ENCODE data around the gene HPDL.

DNA sequence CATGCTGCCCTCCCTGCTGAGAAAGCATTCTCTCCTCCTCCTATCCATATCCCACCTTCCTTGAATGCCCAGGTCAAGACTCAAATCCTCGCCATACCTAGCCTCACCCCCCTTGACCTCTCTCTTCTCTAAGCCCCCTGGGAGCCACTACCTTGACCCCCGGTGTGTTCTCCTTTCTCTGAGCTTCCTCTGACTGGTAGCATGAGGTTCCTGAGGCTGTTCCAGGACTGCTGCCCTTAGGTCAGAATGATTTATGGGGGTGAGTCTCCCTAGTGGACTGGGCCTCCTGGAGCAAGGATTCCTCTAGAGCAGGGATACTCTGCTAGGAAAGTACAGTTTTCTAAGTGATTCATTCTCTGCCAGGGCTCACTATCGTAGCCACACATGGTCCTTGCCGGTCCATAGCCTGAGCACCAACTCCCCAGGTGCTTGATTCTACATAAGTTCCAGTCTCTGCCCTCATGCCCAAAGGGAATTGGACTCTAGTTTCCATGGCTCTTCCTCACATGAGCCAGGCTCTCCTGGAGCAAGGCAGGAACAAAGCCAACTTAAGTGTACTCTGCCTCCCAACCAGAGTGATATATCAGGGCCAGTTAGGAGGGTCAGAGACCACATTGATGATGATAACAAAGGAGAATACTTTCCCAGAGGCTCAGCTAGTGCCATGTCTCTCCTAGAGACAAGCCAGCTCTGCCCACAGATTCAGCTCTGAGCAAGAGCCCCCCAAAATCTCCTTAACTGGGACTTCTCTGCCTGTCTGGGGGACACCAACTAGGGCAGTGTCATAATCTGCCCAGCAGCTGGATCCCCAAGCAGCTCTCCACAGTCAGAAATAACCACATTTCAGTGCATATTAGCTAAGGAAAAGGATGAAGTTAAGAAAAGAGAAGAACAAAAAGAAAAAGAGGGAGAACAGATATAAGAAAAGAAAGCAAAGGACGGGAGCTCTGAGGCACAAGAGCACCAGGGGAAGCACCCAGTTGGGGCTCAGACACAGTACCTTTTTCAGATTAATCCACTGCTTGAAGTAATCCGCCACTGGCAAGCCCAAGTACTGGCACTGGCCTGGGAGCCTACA lies 70.9 kb downstream of the ERI3 start:
- RRBS = no CpG with 5 or more reads among the region's 6 CpGs

GRCh38 chr1:44500576-44500952 lies 95.5 kb downstream of the RNF220 start:
- RRBS = no CpG with 5 or more reads among the region's 9 CpGs

GRCh38 chr1:44507203-44508165 lies 102.4 kb downstream of the RNF220 start:
- RRBS = no CpG with 5 or more reads among the region's 20 CpGs

DNA sequence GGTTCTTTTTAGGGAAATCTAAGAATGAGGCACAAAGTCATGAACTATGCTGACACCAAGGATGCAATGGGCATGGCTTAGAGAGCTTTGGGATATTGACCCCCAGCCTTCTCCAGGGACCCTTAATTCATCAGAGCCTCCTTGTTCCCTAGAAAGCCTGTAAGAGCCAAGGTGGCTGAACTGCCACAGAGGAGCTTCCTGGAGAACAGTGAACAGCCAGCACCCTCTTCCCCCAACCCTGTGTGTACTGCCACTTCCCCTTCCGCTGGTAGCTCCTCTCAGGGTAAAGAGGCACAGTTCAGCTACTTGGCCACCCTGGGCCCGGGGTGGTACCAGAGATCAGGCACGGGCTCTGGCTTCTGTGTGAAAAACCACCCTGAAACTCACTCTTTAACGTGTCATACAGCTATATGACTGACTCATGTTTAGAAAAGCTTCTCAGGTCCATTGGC lies 22.2 kb downstream of the ARMH1 start:
- RRBS = no CpG with 5 or more reads among the region's 4 CpGs

DNA sequence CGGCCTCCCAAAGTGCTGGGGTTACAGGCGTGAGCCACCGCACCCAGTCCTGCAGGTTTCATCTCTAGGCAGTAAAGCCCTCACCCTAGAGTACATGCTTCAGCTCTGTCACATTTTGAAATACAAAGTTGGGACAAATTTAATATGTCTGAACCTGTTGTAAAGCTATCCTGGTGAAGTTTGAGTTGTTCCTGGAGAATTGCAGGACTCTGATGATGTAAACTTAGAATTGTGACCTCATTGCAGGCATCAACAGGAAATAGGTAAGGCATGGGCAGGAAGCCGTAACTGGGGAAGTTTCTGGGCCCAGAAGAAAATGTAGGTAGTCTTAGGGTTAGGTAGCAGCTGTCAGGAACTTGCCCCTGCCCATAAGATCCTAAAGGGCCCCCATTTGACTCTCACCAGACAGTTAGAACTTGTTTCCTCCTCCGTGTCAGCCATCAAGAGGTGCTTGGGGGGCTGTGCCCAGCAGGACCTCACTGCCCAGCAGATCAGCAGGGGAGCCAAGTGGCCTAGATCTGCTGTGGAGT lies 6.6 kb downstream of the KIF2C start:
- RRBS = no CpG with 5 or more reads among the region's 5 CpGs

GRCh38 chr1:44778832-44779839 lies 3.8 kb downstream of the RPS8 start:
- RRBS = no CpG with 5 or more reads among the region's 10 CpGs

DNA sequence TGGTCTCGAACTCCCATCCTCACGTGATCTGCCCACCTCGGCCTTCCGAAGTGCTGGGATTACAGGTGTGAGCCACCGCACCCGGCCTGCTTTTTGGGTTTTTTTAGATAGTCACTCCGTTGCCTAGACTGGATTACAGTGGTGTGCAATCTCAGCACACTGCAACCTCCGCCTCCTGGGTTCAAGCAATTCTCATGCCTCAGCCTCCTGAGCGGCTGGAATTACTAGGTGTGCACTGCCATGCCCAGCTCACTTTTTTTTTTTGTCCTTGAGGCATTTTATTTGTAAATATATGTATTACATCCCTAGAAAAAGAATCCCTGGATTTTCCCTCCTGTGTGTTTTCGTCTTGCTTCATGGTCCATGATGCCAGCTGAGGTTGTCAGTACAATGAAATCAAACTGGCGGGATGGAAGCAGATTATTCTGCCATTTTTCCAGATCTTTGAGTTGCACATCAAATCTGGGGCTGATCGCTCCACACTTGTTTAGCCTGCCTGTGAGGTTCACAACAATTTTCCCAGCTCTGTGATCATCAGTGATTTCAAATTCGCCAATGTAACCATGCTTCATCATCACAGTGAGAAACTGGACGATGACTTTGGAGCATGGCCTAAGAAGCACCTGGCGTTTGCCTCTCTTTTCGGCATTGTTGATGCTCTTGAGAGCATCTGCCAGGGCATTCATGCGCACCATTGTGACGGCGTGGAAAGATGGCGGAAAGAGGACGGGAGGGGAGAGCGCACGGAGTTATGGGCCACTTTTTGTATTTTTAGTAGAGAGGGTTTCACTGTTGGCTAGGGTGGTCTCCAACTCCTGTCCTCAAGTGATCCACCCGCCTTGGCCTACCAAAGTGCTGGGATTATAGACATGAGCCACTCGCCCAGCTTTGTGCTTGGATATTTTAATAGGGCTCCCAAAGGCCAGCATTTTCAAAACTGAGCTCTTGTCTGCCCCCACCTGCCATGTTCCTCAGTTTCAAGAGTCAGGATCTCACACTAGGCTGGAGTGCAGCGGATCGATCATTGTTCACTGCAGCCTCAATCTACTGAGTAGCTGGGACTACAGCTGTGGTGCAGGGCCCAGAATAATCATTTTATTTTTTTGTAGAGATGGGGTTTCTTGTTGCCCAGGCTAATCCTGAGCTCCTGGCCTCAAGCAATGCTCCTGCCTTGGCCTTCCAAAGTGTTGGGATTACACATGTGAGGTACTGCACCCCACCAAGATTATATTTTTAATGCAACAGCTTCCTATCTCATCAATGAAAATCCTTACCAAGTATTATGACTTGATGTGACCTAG lies 5.1 kb downstream of the RPS8 start:
- RRBS = no CpG with 5 or more reads among the region's 27 CpGs

GRCh38 chr1:44784778-44785527 lies 3.0 kb downstream of the BEST4 start:
- RRBS = no CpG with 5 or more reads among the region's 13 CpGs

GRCh38 chr1:44793346-44794047 lies 5.5 kb upstream of the BEST4 start:
- RRBS = no CpG with 5 or more reads among the region's 6 CpGs

DNA sequence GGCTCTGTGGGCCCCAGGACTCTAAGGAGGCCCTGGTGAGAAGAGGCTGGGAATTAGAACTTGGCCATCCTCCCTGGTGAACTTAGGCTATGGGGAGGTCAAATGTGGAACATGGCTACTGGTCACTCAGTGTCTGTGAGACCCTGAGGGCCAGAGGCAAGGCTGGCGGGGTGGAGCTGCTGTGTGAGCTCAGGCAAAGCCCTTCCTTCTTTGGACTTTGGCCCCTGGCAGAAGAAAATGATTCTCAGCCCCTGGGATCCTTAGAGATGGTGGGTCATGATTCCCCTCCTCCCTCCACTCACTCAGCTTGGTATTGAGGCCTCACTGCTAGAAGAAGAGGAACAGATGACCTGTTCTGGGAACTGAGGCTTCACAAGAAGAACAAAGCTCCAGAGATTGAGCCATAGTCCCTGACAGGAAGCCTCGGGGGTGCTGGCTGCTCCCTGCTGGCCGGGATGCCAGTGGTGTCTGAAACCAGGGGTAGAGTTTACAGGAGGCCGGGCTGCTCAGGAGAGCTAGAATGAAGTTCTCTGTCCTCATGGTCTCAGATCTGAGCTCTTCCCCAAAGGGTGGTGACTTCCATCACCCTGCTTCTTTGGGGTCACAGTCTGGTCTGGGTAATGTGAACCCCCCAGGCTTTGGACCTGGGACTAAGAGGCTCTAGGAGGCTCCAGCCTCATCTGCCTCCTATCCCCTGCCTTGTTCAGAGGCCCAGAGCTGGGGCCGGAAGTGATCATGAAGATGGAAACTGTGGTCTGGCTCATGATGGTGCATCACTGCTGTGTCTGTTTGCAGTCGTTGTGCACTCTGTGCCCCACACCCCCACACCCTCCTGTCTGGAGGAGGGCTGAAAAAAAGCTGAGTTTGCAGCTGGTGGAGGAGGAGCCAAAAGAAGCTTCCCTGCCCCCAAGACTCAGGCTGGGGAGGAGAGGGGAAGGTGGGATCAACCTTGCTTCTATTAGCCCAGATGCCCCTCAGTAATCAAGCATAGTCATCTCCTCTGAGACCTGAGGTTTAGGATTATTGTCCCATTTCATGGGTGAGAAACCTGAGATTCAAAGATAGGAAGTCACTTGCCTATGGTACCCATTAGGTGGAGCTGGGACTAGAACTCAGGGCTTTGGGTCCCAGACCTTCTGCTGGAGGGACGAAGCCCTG lies 1.0 kb downstream of the BTBD19 start:
- RRBS = 14% methylated on average over 1 of the region's 7 CpGs

- RRBS = 5% methylated on average over 13 of the region's 31 CpGs
Measured at GRCh38 chr1:44820137-44820799, 11.9 kb downstream of the BTBD19 start.

- RRBS = no CpG with 5 or more reads among the region's 8 CpGs
Measured at GRCh38 chr1:45297494-45298002, 29.1 kb upstream of the HPDL start.

DNA sequence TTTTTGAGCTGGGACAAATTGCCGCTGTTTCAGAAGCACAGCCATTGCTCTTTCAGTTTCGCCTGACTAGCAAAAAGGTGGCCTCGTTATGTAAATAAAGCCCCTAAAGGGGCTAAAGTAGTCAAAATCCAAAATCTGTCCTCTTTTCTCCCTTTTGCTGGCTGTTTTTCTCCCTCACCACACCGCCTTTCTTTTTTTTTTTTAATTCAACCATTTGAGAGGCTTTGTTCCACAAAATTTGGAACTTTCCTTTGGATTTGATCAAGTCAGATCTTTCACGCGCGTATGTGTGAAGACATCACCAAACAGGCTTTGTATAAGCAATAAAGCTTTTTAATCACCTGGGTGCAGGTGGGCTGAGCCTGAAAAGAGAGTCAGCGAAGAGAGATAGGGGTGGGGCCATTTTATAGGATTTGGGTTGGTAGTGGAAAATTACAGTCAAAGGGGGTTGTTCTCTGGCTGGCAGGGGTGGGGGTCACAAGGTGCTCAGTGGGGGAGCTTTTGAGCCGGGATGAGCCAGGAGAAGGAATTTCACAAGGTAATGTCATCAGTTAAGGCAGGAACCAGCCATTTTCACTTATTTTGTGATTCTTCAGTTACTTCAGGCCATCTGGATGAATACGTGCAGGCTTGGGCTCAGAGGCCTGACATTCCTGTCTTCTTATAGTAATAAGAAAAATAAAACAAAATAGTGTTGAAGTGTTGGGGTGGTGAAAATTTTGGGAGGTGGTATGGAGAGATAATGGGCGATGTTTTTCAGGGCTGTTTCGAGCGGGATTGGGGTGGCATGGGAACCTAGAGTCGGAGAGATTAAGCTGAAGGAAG lies 5.1 kb upstream of the HPDL start:
- RRBS = no CpG with 5 or more reads among the region's 14 CpGs

DNA sequence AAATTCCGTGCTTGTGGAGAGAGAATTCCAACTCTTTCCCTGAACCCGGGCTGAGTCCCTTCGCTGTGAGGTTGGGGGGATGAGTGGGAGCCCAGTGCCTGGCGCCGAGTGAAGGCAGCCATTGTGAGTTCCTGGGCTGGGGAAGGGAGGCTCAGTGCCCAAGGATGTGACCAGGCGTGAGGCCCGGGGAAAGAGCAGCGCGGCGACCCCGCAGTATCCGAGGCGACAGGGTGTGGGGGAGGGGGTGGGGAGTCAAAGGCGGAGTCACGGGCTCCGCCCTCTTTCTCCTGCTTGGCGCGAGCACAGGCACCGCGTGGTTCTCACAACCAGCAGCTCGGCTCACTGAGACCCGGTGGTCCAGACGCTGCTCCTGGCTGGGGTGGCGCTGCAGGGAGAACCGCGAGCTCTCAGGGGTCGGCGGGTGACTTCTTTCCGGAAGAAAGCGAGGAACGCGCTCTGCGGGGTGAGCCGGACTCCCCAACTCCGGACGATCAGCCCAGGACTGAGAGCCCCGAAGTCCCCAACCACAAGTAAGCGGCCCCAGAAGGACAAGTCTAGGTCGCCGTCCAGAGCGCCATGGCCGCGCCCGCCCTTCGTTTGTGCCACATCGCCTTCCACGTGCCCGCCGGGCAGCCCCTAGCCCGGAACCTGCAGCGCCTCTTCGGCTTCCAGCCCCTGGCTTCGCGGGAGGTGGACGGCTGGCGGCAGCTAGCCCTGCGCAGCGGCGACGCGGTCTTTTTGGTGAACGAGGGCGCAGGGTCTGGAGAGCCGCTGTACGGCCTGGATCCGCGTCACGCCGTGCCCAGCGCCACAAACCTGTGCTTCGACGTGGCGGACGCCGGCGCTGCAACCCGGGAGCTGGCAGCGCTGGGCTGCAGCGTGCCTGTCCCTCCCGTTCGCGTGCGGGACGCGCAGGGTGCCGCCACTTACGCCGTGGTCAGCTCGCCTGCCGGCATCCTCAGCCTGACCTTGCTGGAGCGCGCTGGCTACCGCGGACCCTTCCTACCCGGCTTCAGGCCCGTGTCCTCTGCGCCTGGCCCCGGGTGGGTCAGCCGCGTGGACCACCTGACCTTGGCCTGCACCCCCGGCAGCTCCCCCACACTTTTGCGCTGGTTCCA lies at the start of gene HPDL:
TSS of gene HPDL (plus strand) at position 323 of the 1,118 bp plus-strand sequence.
- RRBS = 12% methylated on average over 17 of the region's 102 CpGs

DNA sequence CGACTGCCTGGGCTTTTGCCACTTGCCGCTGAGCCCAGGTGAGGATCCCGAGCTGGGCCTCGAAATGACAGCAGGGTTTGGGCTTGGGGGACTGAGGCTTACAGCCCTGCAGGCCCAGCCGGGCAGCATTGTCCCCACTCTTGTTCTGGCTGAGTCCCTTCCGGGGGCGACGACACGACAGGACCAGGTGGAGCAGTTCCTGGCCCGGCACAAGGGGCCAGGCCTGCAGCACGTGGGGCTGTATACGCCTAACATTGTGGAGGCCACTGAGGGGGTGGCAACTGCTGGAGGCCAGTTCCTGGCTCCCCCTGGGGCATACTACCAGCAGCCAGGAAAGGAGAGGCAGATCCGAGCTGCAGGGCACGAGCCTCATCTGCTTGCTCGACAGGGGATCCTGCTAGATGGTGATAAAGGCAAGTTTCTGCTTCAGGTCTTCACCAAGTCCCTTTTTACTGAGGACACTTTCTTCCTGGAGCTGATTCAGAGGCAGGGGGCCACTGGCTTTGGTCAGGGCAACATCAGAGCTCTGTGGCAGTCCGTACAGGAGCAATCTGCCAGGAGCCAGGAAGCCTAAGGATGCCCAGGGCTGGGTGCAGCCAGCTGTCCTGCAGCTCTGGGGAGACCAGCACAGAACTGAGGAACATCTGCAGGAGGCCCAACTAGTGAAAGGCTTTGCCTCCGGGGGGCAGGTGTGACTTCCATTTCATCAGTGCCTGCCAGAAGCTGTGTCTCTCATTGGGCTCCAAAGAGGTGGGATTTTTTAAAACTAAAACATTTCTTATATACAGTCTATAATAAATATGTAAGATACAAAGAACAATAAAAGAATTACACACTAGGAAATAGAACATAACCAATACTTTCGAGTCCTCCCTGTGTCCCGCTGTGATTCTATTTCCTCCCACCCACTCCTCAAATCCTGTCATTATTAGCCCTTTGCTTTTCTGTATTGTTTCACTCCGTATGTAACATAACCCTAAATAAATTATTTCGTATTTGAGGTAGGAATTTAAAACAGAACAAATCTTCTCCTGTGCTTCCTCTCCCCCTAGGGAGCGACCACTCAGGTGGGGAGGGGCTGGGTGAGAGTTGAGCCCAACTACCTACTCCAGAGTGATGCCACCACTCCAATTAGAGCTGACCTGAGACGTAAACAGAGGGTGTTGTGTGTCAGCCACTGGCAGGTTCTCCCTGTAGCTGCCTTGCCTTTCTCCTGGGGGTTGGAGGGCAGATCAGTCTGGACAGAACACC lies 1.4 kb downstream of the HPDL start:
- RRBS = 35% methylated on average over 5 of the region's 23 CpGs

DNA sequence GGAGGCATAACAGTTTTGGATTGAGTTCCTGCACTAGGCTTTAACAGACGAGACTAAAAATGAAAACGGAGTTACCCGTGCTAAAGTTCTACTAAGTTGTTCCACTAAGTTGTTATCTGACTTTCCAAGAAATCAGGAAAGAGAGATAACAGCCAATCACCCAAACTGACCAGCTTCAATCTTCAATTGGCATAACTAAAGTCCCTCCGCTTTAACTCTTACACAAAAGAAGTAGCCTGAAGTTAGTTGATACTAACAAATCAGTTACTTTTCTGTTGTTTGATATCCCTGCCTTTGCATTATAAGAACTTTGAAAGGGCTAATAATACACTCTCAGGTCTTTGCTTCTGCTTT lies 61.4 kb downstream of the TESK2 start:
- RRBS = no CpG with 5 or more reads among the region's 4 CpGs

DNA sequence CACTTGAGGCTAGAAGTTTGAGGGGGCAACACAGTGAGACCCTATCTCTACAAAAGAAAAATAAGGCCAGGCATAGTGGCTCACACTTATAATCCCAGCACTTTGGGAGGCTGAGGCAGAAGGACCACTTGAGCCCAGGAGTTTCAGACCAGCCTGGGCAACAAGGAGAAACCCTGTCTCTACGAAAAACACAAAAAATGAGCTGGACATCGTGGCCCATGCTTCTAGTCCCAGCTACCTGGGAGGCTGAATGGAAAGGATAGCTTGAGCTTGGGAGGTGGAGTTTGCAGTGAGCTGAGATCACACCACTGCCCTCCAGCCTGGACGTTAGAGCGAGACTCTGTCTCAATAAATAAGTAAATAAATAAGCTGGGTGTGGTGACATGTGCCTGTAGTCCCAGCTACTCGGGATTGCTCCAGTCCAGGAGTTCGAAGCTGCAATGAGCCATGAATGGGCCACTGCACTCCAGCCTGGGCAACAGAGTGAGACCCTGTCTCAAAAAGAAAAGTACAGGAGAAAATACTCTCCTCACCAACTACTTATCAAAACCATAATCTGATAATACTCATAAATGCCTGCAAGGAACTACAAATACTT lies 3.6 kb downstream of the AKR1A1 start:
- RRBS = no CpG with 5 or more reads among the region's 6 CpGs

DNA sequence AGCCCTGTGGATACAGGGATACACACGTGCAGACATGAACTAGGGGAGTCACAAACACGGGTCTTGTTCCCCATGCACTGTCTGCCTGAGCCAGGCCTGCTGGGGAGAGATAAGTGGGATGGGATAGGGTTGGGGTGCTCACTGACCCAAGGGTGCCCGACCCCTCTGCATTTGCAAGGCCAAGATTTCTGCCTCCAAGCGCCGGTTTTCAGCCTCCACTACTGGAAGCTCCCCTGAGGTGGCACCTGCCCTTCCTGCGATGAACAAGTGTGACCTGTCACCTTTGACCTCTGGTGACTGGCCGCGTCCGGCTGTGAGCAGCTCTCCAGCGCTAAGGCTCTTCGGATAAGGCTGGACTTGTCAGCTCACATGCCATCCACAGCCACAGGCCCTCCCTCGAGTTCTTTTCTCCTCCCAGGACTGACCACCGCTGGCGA lies 1.7 kb downstream of the CCDC17 start:
- RRBS = no CpG with 5 or more reads among the region's 14 CpGs

DNA sequence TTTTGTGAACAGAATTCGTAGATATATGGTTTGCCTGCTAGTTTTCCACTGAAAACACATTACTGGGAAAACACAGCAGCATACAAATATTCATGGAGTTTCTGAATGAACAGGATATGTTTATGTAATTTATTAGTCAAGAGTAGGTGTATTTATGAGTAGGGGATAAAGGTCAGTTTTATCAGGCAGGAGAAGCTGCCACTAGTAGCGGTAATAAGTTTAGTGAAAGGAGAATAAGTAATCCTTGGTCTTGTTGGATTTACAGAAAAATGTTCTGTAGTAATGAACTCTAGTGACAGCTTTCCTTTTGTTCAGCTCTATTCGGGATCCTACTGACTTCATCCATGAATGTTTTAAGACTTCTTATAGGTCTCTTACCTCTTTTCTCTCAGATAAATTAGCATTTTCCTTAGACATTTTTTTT lies 1.2 kb downstream of the MAST2 start:
- RRBS = no CpG with 5 or more reads among the region's 3 CpGs

DNA sequence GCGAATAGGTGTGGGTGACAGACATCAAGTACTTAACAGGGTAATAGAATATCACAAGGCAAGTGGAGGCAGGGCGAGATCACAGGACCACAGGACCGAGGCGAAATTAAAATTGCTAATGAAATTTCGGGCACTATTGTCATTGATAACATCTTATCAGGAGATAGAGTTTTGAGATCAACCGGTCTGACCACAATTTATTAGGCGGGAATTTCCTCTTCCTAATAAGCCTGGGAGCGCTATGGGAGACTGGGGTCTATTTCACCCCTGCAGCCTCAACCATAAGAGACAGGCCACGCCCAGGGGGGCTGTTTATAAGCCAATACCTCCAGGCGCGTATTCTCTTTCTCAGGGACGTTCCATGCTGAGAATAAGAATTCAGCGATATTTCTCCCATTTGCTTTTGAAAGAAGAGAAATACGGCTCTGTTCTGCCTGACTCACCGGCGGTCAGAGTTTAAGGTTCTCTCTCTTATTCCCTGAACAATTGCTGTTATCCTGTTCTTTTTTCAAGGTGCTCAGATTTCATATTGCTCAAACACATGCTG lies 123.8 kb downstream of the MAST2 start:
- RRBS = no CpG with 5 or more reads among the region's 16 CpGs

Measured in skeletal muscle cell (primary cell).